ENCODE data around the gene LIPG.

DNA sequence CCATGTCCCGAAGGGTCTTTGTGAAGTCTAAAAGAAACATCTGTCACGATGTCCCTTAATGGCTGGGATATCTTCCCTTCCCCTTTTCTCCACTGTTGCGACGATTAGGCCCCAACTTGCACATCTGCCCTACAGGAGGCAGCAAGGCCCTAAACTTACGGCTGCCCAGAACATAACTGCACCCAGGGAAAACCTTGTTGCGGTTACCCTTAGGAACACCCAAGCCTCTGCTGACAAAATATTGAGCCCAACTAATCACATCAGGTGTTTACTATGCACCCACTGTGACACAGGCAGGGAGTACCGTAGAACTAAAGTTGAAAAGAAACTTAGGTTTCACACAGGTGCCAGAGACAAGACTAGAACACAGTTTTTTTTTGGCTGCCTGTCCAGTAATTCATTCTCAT is 1.3 kb upstream of the SMAD2 start:
- PRO-cap, result no peak

DNA sequence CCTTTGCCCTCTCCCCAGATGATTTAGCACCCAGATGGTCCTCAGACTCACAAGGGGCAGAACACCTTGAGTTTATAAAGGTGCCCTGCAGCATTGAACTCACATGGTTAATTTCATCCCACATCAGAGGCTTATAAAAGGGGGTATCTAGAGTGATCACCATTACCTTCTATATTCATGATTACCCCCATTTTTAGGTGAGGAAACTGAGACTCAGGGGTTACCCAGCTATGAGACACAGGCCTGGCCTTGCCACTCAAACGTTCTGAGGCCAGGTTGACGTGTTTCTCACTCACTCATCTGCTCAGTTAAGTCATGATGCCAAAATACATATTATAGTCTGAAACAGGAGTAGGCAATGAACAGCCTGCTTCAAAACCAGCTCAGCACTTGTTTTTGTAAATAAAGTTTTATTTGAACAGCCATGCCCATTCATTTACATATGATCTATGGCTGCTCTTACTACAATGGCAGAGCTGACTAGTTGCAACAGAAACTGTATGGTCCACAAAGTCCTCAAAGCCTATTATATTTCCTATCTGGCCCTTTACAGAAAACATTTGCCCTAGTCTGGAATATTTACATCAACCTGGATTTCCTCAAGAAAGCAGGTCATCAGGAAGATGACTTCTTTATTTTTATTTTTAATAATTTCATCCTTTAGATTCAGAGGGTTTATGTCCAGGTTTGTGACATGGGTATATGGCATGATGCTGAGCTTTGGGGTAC is 74.1 kb upstream of the SMAD2 start:
- PRO-cap, result no peak

GRCh38 chr18:48039820-48041167 is 109.8 kb upstream of the SMAD2 start:
- PRO-cap, result no peak

DNA sequence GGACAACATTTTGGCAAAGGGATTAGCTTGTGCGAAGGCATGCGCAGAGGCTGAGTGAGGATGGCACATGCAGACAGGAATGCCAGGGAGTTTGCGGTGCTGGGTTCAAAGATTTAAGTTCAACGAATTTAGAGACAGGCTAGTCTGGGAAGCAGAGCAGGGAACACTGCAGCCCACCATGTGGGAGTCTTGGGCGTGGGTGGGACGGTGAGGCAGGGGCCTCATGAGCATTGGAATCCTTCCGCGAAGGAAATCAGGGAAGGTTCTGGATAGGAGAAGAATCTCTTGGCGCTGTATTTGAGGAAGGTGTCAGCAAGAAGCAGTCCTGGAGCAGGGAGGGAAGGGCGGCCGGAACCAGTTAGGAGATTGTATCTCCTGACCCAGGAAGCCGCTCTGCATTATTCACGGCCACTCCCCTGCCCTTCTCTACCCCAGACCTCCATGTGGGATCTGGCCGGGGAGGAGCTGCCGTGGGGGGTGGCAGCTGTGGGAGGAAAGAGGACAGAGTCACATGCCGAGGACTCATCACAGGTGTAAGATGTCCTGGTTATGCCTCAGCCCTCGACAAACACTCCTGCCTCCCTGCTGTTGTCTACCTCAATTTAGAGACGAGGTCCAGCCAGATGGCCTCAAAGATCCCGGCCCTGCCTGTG is 123.6 kb upstream of the SMAD2 start:
- PRO-cap, result no peak

GRCh38 chr18:48100712-48101317 is 170.4 kb upstream of the SMAD2 start:
- PRO-cap, result unidirectional peak, plus-strand start at chr18:48100929; unidirectional peak, minus-strand start at chr18:48101060

DNA sequence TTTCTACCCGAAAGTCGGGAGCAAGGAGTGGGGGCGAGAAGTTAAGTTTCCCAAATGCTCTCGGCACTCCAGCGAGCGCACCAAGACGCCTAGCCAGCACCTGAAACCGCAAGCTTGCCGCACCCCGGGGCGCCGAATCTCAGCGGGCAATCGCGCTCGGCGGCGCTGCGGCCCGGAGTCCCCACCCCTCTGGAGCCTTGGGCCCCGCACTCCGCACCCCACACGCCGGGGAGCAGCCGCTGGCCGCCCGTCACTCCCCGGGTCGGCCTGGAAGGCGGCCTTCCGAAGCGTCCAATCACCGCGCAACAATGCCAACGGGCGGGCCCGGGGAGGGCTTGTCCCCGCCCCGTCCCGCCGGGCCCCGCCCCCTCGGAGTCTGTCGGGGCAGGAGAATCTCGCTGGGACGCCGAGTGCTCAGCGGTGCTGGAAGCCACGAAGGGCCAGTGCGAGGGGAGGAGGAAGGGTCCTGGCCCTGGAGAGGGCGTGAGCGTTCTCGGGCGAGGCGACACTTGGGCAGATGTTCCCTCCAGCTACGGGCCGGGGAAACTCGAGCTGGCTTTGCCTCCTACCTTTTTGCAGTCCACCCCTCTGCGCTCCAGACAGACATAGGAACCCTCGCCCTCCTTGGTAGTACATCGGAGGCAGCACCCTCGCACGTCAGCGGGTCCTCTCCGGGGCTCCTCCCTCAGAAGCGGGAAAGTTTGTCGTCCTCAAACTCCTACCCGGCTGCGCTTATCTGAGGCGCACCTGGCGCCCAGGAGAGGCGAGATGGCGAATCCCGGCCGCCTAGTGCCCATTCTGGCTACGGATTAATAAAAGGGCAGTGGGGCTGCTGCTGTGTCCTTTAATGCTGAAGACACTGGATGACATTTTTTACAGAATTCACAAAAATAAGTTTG is 1.2 kb upstream of the ZBTB7C start:
- PRO-cap, result bidirectional peak, plus-strand start at position 443 of the sequence, minus-strand start at position 191 of the sequence

- PRO-cap, result no peak
Observed at GRCh38 chr18:48446531-48446910, 37.3 kb upstream of the ZBTB7C start.

GRCh38 chr18:48582829-48583392 is 44.1 kb downstream of the CTIF start:
- PRO-cap, result no peak

DNA sequence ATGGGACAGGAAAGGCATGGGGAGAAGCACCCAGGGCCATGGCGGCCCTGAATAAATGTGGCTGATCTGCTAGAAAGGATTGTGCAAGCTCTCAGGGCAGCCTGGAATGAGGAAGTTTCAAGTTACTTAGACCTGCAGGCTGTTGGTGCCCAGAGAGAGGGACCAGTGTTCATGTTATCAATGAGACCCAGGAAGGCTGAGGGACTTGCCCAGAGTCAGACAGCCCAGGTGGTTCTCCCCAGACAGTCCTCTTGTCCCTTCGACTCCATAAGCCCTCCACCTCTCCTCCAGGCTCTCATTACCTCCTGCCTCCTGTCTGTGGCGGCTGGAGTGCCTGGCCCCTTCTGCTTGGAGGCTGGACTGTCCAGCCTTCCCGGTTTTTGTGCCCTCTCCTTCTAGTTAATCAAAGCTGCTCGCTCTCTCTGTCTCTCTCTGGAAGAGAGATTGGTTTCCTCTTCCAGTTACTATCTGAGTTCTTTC is 123.4 kb downstream of the CTIF start:
- PRO-cap, result no peak

DNA sequence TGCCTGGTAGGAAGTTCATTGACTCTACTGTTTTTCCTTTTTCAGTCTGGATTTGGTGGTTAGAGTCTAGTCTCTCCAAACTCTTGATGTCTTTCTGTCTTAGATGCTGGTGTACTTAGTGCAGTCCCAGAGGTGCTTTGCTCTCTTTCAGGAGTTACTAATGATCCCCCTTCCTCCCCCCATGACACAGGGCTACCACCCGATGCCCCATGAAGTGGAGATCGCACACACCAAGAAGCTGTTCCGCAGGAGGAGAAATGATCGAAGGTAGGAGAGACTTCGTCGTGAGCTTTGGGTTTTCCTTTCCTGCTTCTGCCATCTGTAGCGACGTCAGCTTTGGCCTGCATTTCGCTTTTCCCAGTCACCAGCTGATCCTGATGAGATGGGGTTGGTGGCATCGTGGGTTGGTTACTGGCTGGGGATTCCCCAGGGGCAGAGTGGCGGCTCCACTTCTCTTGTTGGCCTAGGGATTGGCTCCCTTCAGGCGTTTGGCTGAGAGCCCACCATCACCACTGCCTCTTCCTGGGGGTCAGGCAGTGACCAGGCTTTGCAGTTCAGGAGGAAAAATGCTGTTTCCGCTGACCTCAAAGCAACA is 172.7 kb downstream of the CTIF start:
- PRO-cap, result no peak

GRCh38 chr18:48762767-48763475 is 187.8 kb downstream of the SMAD7 start:
- PRO-cap, result no peak

- PRO-cap, result no peak
Observed at GRCh38 chr18:48933554-48934633, 16.9 kb downstream of the SMAD7 start.

- PRO-cap, result no peak
Observed at GRCh38 chr18:48946221-48947006, 4.4 kb downstream of the SMAD7 start.

- PRO-cap, result no peak
Observed at GRCh38 chr18:48951571-48951716, 679 bp upstream of the SMAD7 start.

DNA sequence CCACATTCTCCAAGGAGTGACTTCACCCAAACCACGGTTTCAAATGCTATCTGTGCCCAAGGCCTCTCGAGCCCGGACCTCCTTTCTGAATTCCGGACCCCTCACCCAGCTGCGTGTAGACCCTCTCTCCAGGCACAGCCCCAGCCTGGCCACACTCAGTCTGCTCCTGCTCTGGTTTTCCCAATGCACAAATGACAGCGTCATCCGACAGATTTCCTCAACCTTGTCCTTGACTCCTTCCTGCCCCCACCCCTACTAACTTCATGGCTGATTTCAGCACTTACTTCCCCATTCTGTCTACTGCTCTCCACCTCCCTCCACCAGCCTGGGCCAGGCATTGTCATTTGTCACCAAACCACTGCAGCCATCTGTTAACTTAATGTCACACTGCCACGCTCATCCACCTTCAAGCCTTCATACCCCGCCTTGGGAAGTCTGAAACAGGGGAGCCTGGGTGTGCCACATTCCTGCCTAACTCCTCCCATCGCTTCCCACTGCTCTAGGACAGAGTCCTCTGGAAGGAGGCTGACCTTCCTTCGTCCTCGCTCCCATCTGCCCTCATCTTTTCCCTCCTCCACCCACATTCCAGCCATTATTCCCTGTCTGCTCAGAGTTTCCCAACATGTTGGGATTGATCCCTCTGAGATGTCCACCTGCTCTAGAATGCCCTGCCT is 42.0 kb upstream of the SMAD7 start:
- PRO-cap, result no peak

- PRO-cap, result no peak
Observed at GRCh38 chr18:49237626-49238353, 222.7 kb downstream of the DYM start.

GRCh38 chr18:49459286-49459968 is 1.0 kb downstream of the DYM start:
- PRO-cap, result no peak

GRCh38 chr18:49486580-49486904 is 492 bp downstream of the C18orf32 start:
- PRO-cap, result bidirectional peak, plus-strand start at chr18:49487071, minus-strand start at chr18:49486811

GRCh38 chr18:49489113-49489892 is 2.3 kb upstream of the C18orf32 start:
- PRO-cap, result unidirectional peak, minus-strand start at chr18:49489308

DNA sequence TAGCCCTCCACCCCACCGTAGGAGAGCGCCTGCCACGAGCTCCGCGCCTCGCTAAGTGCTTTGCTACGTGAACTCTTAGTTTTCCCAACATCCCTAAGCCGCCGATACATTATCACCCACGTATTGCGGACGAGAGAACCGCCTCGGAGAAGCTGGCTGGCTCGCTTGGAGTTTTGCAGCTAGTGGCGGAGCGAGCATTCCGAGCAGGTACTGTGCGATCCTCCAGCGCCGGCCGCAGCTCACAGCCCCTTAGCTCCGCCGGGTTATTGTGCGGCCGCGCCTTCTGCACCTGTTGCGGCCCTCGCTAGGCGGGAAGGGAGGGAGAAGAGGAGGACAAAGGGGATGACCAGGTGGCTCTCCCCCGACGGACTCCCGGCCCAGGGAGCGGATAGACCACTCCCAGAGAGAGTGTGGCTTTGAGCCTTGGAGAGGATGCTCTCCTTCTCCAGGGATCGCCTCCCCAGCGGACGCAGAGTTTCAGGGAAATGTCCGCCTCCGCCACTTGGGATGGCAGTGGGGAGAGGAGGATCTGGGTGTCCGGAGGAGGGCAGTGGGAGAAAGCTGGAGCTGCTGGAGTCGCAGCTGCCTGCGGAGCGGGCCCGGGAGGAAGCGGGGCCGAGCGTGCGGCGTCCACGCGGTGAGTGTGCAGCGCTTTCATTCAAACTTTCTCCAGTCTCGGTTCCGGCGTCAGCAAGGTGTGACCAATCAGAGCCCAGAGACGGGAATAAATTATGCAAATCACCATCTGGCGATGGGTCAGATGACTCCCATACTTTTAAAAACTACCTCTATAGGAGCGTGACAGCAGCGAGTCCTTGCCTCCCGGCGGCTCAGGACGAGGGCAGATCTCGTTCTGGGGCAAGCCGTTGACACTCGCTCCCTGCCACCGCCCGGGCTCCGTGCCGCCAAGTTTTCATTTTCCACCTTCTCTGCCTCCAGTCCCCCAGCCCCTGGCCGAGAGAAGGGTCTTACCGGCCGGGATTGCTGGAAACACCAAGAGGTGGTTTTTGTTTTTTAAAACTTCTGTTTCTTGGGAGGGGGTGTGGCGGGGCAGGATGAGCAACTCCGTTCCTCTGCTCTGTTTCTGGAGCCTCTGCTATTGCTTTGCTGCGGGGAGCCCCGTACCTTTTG is at the start of gene LIPG:
Gene LIPG, plus strand, starts transcription at position 804 of the 1,131 bp plus-strand sequence.
- PRO-cap, result bidirectional peak, plus-strand start at position 421 of the sequence, minus-strand start at position 268 of the sequence; bidirectional peak, plus-strand start at position 807 of the sequence, minus-strand start at position 639 of the sequence